H4 (cell line): ENCODE results near the gene NT5C1A.

DNA sequence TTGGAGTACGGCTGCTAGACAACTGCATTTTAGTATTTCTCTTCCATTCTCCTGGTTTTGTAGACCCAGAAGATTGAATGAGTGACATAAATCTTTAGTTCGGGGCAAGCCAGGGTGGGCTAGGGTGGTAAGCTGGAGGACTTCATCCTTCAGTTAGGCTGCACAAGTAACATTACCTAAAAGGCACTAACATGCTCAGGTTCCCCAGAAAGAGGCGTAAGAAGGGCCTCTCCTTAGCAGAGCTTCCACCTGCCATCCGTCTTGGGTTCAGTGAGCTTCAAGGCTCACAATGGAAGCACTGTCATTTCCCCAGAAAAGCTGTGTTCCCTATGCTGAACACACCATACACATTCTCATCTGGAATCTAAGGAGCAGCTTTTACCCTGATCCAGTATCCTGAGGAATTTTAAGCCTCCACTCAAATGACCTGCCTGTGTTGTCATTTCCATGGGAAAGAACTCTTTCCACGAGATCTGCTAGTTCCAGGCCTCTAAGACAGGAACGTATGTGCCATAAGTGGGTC, 9.2 kb downstream of the DNALI1 start:
- RAMPAGE, long total RNA: no peak

DNA sequence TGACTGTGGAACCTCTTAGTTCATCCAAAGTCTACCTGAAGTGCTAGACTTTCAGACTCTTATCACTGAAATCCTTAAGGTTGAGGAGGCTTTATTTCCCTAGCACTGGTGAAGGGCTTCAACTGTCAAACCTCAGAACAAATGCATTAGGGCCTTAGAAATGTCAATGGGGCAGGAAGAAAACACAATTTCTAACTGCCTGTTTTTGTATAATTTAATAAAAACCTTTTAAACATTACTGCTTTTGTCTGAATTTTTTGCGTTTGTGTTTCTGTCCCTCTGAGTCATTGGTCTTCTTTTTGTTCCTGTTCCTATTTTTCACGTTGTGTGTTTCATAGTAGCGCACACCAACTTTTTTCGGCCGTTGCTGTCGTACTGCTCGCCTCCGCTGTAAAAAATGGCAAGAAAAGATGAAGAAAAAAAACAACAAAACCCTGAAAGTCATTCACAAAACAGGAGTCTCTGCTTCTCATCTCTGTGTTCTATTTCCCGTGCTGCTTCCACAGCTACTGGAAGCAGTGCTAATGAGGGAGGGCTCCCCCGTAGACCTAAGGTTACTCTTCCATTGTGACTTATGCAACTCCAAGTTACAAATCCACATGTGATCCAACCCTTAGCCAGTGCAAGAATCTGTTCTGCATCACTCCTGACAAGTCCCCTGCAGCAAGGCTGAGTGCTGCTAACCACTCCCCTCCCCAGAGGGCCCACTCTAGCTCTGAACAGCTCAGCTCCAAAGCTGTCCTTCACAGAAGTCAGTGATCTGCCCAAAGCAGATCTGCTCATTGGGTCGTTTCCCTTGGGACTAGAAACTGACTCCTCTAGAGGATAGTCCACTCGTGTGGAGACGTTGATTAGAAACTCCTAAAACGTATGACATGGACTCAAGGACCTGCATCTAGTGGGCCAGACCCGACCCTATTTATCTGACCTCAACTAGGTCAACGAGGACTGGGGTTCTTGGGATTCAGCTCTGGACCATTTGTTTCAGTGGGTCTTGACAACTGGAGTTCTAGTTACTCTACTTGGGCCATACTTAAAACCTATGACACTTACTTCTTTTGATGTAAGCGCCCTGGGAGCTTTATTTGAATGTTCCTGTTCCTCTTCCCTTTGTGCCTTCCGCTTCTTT, 10.2 kb downstream of the DNALI1 start:
- RAMPAGE, long total RNA: no peak

DNA sequence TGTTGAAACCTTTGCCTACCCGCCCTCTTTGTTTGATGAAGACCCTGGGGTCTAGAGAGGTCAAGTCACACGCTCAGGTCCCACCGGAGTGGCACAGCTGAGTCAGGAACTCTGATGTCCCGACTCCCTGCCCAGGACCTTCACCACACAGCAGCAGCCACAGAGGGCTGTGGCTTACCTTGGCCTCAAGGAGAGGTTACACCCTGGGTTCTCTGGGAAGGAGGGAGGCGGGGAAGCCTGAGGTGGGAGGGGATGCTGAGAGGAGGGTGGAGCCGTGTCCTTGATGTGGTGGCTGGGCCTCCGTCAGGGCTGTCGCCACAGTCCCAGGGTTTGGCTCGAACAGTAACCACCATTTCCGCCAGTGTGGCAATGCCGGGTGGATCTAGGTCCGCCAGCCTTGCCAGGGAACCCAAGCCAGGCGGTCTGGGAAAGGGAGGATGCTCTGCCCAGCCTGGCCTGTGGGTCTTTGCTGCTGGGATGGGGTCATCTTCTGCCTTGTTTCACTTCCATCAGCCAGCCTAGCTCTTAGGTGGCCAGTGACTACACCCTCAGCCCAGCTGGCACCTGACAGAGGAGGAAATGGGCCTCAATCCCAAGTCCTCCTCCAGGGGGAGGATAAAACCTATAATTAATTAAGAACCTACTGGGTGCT, 16.4 kb downstream of the C1orf109 start:
- RAMPAGE, long total RNA: no peak

DNA sequence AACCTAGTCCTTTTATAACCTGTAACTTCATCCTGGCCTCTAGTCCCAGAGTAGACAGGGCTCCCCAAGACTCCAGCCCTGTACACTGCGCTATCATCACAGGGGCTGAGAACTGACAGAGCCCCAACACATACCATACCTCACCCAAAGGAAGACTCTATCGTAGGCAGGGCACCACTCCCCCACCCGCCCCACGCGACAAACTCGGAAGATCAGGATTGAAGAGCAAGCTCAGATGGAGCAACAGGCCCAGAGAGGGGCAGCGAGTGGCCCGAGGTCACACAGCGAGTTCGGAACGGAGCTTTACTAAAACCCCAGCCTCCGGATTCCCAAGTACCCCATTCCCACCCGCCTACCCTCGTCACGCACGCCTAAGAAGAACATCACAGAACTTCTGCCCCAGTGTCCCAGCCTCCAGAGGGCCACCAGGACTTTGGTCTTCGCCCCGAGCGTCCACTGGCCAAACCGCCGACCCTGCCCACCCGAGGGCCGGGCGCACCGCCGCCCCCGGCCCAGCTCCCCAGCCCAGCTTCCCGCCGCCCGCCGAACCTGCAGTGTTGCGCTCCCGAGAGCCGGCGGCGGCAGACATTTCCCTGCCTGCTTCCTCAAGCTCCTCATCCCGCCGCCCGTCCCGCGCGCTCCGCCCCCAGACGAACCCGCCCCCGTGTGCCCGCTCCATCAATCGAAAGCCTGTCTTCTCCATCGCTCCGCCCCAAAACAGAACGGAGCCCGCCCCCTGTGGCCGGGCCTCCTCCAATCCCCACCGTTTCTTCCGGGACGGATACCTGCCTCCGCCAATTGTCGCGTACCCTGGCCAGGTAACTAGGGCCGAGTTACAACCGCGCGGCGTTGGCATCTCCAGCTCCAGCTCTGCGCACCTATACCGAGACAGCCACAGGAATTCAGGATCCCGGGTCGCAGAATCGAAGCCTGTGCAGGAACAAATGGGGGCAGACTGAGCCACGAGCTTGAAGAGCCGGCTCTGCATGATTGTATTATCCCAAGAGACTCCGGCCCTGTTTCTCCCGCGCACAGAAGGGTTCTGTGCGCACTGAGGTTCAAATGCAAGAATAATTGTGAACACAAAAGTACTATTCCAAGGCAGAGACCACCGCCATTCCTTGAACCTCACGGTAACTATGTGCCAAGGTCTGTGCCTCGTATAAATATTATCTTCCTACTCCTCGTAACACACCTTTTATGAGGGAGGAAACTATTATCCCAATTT, 15.3 kb downstream of the INPP5B start:
- RAMPAGE, long total RNA: start-site peak on the minus strand centred at position 596 of the sequence, 23 bp wide, 21 reads

DNA sequence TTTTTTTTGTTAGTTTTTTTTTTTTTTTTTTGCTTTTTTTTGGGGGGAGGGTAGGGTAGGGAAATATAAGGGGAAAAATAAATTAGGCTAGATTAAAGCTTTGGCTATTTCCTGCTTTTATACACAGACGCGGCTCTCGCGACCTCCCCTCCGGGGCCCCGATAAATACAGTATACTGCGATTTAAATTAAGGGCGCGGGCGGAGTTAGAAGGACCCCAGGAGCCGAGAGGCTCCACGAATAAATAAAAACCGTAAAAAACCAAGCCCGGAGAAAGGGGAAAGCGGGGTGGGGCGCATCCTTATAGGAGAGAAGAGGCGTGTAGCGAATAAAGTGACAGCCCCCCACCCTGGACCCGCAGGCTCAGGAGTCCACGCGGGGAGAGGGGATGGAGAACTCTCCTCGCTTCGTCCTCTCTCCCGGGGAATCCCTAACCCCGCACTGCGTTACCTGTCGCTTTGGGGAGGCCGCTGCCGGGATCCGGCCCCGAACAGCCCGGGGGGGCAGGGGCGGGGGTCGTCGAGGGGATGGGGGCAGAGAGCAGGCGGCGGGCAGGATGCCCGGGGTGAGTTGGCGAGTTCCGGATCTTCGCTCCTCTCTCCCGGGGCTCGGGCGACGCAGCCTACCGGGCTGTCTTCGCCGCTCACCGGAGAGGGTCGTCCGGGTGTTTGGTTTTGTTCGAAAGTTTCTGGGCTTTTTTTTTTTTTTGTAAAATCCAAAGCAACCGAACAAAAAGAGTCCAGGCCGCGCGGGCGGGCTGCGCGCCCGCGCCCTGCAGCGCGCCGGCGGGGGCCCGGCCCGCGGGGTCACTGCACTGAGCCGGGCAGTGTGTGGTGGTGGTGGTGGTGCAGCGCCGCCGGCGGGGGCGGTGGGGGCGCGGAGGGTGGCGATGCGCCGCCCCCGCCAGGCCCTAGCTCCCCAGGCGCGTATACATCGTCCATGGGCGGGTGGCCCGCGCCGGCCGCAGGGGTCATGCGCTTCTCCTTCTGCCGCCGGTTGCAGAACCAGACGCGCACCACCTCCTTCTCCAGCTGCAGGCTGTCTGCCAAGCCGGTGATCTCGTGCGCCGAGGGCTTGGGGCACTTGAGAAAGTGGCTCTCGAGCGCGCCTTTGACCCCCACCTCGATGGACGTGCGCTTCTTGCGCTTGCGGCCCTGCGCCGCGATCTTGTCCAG, 1.6 kb downstream of the POU3F1 start:
- RAMPAGE, long total RNA: no peak

GRCh38 chr1:38558887-38559147, 300.8 kb downstream of the RRAGC start:
- RAMPAGE, long total RNA: no peak

DNA sequence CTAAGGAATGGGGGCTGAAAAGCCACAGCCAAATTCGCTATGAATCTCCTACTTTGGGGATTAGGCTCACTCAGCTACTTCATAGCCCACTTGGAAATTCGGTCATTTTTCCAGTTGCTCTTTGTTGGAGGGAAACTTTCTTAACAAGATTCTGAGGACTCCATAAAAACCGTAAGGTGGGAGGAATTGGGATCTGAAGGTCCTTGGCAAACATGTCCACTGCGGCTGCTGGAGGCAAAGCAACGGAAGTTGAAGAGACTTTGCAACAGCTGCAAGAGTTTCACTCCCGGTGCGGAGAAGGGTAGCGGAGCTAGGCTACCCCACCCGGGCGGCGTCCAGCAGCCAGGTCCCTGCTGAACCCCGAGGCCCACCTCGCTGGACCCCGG, 634 bp downstream of the MYCBP start:
- RAMPAGE, long total RNA: no peak

- RAMPAGE, long total RNA: no peak
Measured at GRCh38 chr1:38993729-38994043, 2.6 kb downstream of the AKIRIN1 start.

DNA sequence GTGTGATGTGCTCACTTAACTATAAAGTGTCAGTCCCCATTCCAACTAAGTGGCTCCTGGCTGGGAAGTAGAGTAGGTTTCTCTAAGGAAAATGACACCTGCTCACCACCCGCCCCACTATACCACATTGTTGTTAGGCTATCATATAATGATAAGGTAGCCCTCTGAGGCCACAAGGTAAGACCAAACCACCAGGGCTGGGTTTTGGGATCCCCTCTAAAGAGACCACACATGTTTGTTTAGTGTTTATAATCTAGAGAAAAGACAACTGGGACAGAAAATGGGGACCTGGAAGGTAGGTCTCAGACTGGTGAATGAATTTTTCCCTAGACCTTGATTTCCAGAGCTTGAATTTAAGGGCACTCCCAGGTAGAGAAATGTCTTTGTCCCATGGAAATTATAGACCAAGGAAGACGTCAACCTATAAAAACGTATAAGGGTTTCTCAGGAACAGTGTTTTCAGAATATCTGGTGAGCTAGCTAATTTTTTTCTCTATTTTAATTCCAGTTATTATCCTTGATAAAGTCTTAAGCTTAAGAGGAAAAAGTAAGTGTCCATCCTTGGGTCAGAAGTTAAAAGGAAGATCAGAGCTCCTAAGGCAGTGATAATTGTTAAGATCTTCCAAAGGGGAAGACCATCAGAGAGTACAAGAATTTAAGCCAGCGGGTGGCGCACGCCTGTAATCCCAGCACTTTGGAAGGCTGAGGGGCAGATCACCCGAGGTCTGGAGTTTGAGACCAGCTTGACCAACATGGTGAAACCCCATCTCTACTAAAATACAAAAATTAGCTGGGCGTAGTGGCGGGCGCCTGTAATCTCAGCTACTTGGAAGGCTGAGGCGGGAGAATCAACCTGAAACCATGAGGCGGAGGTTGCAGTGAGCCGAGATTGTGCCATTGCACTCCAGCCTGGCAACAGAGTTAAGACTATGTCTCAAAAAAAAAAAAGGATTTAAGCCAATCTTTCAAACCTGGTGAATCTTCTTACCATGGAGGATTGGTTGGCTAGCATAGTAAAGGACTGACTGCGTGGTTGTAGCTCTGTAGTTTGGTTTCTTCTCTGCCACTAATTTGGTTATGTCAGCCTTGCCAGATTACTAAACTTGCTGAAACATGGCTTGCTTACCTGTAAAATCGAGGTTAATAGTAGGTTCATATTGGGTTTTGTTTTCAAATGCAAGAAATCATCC, 15.6 kb downstream of the AKIRIN1 start:
- RAMPAGE, long total RNA: no peak

DNA sequence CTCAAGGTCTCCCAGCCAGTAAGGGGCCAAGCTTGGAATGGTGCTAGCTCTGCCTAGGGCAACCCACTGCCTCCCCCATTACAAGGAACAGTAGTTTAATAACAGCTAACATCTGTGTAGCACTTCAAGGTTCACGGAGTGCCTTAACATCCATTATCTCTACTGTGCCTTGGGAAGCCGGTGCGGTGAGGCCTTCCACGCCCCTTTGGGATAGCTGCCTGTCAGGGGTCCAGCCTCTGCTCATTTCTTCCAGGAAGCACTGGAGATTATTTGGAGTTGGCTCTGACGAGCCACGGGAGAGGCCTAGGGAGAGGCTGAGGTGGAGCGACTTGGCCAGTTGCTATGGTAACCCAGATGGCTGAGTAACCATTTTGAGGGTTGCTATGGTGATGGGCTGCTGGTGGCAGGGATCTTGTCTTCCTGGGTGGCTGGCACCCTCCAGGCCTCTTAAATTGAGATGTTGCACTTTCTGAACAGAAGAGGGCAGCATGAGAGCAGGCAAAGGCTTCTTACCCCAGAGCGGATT, 72.3 kb downstream of the NDUFS5 start:
- RAMPAGE, long total RNA: no peak

- RAMPAGE, long total RNA: no peak
Measured at GRCh38 chr1:39114177-39114550, 88.0 kb downstream of the NDUFS5 start.

DNA sequence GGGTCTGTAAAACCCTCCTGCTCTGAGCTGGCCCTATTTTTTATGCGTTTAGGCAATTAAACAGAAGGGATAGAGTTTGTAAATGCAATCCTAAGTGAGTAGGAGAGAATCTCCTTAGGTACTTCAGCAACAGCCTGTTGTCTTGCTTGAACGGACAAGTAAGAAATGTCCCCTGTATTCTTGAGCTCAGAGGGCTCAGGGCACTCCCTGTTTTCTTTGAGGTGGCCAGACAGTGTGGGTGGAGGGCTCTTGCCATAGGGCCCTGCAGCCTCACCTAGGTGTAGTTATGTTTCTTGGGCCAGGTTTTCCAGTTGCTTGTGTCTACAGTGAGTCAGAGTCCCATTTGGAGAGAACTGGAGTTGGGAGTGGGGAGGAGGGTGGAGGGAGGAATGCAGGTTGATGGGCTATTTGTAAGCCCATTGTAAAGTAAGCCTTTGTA, 45.4 kb upstream of the MACF1 start:
- RAMPAGE, long total RNA: no peak

GRCh38 chr1:39295965-39296355, 91.5 kb downstream of the MACF1 start:
- RAMPAGE, long total RNA: no peak

DNA sequence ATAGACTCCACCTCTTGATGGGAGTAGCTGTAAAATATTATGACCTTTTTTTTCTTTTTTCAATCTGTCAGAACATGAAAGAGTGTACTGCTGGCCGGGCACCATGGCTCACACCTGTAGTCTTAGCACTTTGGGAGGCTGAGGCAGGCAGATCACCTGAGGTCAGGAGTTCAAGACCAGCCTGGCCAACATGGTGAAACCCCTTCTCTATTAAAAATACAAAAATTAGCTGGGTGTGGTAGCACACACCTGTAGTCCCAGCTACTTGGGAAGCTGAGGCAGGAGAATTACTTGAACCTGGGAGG, 91.8 kb downstream of the MACF1 start:
- RAMPAGE, long total RNA: no peak

GRCh38 chr1:39318155-39318760, 113.8 kb downstream of the MACF1 start:
- RAMPAGE, long total RNA: no peak

DNA sequence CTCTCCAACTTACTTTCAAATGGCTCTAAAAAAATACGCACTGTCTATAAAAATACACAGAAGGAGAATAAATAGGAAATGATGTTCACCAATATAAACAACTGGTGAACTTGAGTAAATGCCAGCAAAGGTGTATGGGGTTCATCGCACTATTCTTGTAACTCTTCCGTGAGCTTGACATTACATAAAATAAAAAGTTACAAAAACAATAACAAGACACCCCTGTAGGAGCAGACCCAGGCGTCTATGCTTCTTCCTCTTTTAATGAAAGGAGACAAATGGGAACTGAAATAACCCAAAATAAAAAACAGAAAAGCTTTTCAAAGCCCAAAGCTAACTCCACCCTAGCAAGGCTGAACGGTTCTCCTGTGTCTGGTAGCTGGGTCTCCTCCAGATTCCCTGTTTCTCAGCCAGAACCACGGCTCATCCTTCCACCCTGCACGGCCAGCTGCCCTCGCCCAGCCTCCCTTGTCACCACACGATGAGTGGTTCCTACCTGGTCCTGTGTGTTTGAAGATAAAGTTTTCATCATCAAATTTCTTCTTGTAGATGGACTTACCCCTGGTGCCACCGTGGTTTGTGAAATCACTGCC, 35.3 kb downstream of the PABPC4 start:
- RAMPAGE, long total RNA: no peak

GRCh38 chr1:39671933-39672363, at the start of gene NT5C1A:
Gene NT5C1A (minus strand): TSS chr1:39672107.
- RAMPAGE, long total RNA: no peak

DNA sequence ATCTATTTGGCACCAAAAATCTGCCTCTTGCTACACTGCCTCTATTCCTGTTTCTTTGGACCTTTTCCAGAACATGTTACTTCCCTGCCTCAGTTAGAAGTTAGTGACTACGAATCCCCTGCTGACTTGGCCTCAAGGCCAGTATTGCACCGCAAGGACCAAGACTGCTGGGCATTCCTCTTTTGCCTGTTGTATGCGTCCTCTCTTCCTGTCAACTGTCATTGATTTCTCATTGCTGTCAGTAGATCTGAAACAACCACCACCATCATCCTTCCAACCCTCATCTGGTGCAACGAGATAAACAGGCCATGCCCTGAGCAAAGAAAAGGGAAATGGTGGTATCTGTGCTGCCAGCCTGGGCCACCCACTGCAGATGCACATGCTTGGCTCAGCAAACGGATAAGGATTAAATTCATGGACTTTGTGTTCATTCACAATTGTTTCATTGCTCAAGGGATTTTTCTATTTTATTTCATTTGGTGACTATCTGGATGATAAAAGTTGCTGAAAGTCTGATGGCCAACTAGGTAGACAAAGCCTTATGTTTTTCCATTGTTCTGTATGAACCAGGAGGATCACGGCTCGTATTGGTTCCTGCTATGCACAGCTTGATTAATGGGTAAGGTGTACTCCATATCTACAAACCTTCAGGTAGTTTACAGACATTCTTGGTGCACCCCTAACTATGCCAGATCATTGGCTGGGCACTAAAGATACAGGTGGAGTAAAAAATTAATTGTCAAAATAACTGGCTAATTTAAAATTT, 13.6 kb downstream of the OXCT2 start:
- RAMPAGE, long total RNA: no peak

GRCh38 chr1:39816740-39817265, 28.1 kb upstream of the BMP8B start:
- RAMPAGE, long total RNA: no peak

- RAMPAGE, long total RNA: no peak
Measured at GRCh38 chr1:39825321-39826171, 36.9 kb upstream of the BMP8B start.